Epithelial cell of esophagus (primary cell): ENCODE measurements around the gene RBMXL3.

GRCh38 chrX:107716643-107717124 is 58.9 kb downstream of the TSC22D3 start:
- RRBS: 1% methylated on average over 8 of the region's 31 CpGs

DNA sequence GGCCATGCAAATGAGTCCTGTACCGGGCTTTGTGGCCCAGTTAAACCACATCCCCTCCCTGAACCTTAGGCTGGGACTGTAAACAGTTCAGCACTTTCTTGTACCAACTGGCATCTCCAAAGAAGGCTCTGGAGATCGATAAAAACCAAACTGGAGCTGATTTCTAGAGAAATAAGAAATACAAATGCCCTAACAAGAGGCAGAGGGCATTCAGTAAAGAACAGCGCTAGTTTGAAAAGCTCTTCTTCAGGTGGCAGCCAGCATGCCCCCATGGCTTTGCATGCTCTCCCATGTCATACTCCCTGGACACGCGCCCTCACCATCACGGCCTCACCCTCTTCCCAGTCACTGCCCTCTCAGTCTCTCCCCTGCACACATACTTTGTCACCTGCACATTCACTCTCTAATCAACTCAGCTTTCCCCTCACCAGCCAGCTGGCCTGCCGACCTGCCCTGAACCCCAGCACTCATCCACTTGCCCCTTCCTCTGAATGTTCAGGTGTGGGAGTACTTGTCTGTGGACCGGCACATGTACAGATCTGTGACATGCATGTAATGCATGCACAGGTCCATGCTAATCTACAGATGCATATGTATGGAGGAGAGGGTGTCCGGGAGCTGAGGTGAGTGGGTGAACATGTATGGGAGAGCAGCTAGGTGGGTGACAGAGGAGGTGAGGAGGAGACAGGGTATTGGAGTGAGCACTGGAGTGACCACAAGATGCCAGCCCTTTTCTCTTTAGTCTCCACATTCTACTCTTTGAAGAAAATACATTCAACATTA is 58.3 kb downstream of the TSC22D3 start:
- RRBS: 84% methylated on average over 1 of the region's 9 CpGs

DNA sequence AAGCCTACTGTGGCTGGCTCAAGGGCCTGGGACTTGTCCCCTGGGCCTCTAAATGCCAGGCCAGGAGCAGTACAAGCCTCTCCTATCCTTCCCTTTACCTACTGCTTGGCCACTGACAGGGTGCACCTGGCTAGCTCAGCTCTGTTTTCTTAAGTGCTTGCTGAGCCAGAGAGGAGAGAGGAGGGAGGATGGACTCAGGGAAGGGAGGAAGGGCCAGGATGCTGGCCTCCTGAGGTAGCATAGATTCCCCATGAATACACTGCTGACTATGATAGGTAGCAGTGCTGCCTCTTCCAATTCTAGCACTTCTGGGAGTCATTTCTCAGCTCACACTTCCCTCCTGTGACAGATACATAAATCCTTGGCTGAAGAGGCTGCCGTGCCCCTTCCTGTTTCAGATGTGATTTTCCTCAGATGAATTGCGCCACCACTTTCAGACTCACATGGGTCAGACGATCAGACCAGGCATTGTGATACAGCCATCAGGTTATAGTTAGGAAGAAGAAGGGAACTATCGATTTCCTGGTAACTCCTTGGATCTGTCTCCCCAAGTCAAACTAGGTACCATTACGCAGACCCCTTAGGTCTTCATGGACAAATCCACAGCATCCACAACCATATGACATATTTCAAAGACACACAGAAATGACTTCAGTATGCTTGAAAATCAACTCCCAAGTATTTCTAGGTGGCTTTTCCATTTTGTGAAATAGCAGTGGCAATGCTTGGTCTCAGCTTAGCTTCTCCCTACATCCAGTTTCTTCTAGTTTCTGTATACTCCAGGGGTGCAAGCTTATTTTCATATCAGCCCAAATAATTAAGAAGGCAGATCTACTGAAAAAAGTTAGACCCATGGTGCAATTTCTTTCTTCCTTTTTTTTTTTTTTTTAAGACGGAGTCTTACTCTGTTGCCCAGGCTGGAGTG is 22.3 kb downstream of the TSC22D3 start:
- RRBS: no CpG with 5 or more reads among the region's 6 CpGs

DNA sequence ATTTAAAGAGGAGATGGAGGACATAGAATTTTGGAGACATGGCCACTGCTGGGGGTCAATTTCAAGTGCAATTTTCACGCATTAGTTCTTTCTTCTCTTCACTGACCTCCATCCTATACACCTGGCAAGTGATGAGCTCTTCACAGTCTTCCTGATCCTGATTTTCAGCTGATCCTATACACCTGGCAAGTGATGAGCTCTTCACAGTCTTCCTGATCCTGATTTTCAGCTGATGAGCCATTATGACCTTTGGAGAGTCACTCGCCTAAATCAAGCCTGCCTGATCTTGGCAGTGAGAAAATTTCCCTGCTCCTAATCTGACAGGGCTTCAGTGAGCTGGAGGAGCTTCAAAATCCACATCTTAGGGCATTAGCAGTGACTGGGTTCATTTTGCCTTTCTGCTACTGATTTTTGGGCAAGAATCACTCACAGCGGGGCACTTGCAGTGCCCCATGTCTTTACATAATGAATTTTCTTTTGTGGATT is 14.1 kb downstream of the TSC22D3 start:
- RRBS: no CpG with 5 or more reads among the region's 3 CpGs

DNA sequence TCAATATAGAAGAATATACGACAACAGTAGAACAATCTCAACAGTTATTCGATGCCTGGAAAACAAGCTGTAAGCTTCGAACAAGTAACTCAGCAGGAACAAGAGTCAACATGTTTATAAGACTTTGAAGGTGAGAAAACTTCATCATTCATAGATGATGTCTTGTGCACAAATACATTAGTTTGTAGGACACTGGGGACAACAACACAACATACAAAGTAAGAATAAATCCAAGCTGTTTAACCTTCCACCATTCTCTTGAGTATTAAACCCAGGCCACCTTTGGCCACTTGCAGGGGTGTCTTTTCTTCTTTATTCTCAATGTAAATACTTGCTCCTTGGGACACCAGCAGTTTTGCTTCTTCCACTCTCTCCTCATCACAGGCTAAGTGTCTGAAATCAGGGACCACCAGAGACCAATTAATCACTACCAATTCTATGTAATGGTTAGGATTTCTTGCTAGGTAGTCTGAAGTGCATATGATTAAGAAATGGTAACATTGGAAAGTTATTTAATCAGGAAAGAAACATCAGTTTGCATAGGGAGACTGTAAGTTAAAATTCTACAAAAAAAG is 6.5 kb downstream of the PSMD10 start:
- RRBS: no CpG with 5 or more reads among the region's 3 CpGs

- RRBS: no CpG with 5 or more reads among the region's 30 CpGs
Measured at GRCh38 chrX:108737014-108737702, 795 bp upstream of the IRS4 start.

DNA sequence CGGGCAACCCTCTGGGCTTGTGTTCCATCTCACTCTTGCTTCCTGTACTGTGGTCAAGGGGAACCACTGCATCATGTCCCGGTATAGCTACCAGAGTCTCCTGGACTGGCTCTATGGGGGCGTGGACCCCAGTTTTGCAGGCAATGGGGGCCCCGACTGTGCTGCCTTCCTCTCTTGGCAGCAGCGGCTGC is 683 bp downstream of the TMEM164 start:
- RRBS: 5% methylated on average over 2 of the region's 5 CpGs

DNA sequence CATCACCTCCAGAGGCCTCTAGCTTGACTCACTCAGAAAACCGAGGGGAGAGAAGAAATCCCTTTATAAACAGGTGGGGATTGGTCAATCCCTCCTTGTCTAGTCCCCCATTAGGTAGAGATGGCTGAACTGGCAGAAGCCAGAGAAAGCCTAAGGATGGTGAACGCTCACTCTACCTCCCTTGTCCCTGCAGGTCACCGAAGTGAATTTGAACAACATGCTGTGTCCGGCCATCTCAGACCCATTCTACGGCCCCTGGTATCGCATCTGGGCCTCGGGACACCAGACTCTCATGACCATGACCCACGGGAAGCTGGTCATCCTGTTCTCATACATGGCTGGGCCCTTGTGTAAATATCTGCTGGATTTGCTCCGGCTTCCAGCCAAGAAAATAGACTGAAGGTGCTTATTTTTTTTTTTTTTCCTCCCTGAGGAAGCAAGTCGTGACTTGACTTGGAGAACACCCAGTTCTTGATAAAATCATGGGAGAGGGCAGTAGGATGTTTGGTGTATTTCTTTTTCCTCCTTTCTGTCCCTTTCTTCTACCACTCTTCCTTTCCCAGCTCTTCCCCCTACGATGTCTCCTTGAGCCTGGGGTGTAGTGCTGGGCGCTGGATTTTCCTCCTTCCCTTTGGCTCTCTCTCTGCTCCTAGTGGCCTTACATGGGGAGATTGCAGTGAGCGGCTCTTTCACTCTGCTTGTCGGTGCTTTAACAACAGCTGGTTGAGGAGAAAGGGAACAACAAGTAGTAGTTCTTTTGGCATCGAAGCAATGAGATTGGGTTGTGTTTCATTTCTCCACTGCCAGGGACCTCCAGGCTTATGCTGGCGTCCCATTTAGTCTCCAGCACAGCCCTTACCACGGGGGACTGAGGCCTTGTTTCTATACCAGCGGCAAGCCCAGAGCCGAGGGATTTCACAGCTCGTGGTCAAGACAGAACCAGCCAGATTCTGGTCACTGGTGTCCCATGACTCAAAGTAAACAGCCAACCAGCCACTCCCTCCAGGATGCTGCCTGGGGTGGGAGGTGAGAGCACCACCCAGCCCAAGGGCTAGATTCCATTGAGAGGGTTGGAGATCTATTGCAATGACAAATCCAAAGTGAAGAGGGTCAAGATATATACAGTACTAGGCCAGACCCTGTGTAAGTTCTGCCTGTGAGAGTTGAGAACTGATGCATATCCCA is 144.4 kb downstream of the AMMECR1 start:
- RRBS: no CpG with 5 or more reads among the region's 20 CpGs

- RRBS: no CpG with 5 or more reads among the region's 26 CpGs
Measured at GRCh38 chrX:110229399-110230515, 88.1 kb downstream of the AMMECR1 start.

- RRBS: no CpG with 5 or more reads among the region's 6 CpGs
Measured at GRCh38 chrX:111040755-111041650, 55.0 kb upstream of the PAK3 start.

DNA sequence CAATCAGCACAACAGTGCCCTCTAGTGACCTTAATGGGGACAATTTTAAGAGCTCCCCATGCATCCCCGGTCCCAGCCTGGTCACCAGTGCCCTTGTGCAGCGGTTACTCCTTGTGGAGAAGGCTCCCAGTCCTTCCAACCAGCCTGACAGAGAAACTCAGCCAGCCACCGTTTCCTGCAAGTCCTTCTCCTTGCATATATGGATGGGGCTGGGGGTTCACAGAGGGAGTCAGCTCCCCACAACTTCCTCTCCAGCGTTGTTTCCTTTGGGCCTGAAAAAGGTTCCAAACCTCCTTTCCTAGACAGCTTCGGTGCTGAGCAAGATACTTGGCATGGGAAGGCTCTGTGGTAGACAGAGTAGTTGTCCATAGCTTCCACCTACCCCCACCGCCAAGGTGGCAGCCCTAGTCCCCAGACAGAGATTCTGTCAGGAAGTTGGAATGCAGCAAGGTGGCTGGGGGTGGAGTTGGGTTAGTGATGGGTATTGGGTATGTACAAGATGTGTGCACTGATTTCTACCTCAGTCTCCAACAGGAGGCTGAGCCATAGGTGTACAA is 4.4 kb downstream of the PAK3 start:
- RRBS: no CpG with 5 or more reads among the region's 6 CpGs

DNA sequence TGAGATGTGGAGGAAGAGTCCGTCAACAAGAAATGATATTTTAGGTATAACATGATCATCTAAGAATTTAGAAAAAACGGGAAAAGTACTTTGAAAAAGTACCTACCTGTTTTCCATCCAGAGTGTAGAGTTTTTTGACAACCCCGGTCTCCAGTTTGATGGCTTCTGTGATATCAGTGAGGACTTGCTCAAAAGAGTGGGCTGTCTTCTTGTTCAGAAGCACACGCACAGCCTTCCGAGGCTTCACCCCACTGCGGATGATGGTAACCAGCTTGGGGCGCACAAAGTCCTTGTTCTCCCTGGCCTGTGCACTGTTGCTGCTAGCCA is 11.1 kb downstream of the DCX start:
- RRBS: no CpG with 5 or more reads among the region's 7 CpGs

DNA sequence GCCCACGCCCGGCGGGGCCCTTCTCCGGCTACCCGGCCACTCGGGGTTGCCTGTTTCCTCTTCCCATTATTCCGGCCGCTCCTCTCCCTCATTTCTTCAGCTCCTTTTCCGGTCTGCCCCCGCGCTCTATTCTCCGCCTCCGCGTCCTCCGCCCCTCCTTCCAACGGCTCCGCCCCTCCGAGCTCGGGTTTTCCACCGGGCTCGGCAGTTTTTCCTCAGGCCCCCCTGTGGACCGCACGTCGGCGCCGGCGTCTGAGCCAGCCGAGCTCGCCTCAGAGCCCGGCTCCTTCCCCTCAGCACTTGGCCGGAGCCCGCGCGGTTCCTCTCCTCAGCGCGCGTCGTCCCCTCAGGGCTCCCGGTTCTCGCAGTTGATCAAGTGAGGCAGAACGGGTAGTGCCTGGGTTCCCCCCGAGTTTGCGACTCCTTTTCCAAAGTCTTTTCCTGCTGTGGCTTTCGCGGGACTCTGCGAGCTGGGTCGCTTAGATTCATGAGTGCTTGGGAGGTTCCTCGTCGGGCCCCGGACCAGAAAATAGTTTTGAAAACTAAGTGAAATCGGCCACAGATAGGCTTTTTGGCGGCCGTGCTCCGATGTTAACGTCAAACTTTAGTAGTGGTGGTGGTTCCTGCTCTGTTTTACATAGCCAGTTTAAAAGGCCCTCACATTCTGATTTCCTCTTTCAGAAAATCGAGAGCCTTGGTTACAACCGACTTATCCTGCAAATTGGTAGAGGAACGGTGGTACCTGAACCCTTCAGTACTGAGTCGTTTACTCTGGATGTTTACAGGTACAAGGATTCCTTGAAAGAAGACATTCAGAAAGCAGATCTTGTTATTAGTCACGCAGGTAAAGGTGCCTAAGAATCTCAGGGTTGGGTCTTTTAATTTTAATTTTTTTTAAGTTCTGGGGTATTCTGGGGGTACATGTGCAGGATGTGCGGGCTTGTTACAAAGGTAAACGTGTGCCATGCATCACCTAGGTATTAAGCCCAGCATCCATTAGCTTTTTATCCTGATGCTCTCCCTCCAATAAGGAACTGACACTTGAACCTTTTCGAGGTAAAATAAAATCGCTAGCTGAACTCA is 822 bp downstream of the ALG13 start:
- RRBS: 2% methylated on average over 26 of the region's 64 CpGs

GRCh38 chrX:112718838-112719496 is 39.2 kb upstream of the LHFPL1 start:
- RRBS: no CpG with 5 or more reads among the region's 19 CpGs

- RRBS: no CpG with 5 or more reads among the region's 1 CpG
Measured at GRCh38 chrX:112819175-112819706, 21.4 kb downstream of the AMOT start.

DNA sequence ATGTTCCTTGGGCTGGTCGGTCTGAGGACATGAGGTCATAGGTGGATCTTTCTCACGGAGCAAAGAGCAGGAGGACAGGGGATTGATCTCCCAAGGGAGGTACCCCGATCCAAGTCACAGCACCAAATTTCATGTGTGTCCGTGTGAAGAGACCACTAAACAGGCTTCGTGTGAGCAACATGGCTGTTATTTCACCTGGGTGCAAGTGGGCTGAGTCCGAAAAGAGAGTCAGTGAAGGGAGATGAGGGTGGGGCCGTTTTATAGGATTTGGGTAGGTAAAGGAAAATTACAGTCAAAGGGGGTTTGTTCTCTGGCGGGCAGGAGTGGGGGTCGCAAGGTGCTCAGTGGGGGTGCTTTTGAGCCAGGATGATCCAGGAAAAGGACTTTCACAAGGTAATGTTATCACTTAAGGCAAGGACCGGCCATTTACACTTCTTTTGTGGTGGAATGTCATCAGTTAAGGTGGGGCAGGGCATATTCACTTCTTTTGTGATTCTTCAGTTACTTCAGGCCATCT is 22.8 kb downstream of the HTR2C start:
- RRBS: no CpG with 5 or more reads among the region's 10 CpGs

DNA sequence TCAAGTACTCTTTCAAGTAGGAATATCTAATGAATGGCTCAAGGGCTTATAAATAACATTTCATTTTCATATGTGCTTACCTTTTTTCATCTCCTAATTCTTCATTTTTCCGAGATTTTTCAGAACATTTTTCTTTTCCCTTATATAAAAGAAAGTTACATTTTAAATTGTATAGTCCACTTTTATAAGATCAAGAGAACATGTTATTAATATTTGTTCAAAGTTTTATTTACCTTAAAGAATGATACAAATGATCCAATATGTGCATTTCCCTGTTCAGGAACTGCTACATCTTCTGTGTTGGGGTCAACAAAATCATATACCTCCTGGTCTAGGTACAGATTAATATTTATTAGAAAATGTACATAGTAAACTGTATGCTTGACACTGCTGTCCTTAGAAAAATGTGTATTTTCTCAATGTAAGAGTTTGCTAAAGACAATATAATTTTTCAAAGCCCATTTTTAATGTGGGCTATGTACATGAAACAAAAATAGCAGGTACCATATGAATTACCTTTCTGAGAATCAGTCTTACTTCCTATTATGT is 23.8 kb upstream of the RBMXL3 start:
- RRBS: no CpG with 5 or more reads among the region's 1 CpG

GRCh38 chrX:115189107-115189489 is at the start of gene RBMXL3:
Gene RBMXL3, plus strand, starts transcription at chrX:115189410.
- RRBS: no CpG with 5 or more reads among the region's 14 CpGs

- RRBS: no CpG with 5 or more reads among the region's 4 CpGs
Measured at GRCh38 chrX:115472056-115472622, 88.8 kb upstream of the PLS3 start.

- RRBS: no CpG with 5 or more reads among the region's 4 CpGs
Measured at GRCh38 chrX:115562584-115563017, 1.6 kb downstream of the PLS3 start.